ENCODE data around the gene LRPAP1.

GRCh38 chr4:3192867-3193198, 56.1 kb upstream of the MSANTD1 start:
- RRBS = no CpG with 5 or more reads among the region's 9 CpGs

- RRBS = no CpG with 5 or more reads among the region's 15 CpGs
These were observed 2.2 kb downstream of the MSANTD1 start for GRCh38 chr4:3251040-3251579.

DNA sequence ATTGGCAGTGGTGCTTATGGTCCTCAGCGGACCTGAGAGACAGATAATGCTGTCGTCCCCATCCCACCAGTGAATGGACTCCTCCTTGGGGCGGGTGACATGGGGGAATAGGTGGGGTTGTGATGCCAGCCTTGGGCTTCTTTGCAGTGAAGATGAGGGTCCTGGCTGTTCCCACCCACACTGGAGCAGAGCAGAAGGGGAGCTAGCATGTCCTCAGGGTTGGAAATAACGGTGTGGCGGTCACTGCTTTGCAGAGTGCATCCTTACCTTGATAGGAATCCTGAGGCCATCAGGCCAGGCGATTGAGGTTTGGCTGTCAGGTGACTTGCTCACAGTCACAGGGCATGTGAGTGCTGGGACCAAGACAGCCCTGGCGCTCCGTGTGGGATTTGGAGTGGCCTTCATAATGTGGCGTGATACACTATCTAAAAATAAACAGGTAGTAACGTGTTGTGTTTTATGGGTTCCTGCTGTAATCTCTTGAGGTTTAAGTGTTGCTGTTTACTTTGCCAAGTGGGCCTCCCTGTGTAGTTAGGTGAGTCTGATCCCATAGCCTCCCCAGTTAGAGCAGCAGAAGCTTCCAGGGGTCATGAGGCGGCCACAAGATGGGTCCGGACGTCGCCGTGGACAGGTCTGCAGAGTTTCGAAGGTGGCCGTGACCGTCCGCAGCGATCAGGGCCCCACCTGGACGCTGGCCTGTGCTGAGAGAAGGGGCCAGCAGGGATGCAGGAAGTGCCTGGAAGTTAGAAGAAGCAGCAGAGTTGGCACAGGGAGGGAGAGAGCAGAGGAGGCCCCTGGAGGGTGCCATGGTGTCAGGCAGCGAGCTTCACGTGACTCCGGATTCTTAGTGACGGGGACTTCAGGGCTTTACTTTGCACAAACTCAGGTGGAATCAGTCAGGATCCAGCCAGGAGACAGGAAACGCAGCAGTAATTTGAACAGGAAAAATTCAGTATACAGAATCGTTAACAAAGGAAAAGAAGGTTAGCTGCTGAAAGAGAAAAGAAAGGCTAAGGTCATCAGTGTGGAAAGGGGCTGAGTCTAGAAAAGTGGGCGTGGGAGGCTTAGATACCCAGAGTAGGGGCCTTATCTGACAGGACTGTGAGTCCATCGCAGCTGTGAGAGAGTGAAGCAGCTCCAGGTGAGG, 27.7 kb downstream of the RGS12 start:
- RRBS = no CpG with 5 or more reads among the region's 29 CpGs

DNA sequence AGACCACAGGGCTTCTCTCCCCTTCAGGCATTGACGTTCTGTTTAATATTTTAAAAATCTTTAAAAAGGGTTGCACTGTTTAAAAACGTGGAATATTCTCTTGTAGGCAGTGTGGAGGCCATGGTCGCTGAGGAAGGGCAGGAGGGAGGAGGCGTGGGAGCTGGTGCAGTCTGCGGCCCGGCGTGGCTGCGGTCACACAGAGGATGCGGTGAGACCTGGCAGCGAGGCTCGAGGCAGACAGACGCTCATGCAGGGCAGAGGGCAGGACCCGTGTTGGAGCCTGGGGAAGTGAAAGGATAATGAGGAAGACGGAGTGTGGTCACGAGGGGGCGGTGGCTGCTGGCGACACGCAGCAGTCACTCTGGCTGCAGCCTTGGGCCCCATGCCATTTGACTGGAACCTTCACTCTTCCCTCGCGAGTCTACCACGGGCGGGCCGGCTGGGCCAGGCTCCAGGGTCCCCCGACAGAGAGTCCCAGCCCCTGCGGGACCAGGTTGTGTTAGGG, 68.9 kb upstream of the HGFAC start:
- RRBS = no CpG with 5 or more reads among the region's 25 CpGs

GRCh38 chr4:3387574-3388597, 53.9 kb upstream of the HGFAC start:
- RRBS = no CpG with 5 or more reads among the region's 18 CpGs

GRCh38 chr4:3496509-3497002, 33.5 kb downstream of the DOK7 start:
- RRBS = no CpG with 5 or more reads among the region's 11 CpGs

DNA sequence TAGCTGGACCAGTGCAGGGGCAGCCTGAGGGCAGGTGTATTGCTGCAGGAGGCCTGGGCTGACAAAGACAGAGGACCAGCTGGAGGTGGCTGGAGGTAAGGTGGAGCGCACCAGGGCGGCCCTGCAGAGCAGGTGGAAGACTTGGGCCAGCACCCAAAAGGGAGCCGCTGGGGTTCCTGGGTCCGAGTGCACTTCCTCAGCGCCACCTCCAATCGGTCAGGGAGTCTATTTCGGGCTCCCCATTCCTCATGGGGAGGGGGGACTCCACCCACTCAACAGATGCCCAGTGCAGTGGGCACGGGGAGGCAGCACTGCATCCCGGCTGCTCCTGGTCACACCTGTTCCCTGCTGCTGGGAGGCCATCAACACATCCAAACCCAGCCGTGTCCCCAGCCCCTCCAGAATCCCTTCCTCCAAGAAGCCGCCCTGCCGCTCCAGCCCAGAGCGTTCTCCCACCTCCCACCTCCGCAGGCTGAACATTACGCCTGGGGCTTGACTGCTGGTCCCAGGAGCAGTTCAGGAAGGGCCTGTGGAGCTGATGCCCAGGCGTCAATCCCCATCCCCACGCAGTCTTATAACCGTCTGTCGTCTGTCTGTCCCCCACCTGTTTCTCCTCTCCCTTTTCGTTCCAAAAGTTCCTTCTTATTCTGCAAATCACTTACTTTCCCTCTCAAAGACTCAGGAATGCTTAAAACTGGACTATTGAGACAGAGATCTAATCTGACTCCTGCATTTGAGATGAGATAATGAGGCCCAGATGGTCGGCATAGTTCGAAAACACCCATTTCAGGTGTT, 1.3 kb downstream of the LRPAP1 start:
- RRBS = no CpG with 5 or more reads among the region's 22 CpGs

DNA sequence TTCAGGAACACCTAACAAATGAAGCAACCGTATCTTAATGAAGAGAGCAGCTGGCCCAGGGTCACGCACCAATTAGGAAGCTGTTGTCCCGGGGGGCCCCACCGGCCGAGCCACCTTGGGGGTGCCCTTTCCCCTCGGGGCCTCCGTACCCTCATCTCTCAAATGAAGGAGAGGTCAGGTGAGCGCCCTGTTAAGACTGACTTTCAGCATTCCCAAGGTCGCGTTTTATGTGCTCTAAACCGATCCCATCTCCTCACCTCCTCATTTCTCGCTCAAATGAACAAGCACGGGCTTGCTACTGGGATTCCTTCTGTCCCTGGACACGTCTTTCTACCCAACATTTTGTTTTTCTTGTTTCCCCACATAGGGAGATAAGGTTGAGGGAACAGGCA, 749 bp downstream of the LRPAP1 start:
- RRBS = no CpG with 5 or more reads among the region's 14 CpGs

DNA sequence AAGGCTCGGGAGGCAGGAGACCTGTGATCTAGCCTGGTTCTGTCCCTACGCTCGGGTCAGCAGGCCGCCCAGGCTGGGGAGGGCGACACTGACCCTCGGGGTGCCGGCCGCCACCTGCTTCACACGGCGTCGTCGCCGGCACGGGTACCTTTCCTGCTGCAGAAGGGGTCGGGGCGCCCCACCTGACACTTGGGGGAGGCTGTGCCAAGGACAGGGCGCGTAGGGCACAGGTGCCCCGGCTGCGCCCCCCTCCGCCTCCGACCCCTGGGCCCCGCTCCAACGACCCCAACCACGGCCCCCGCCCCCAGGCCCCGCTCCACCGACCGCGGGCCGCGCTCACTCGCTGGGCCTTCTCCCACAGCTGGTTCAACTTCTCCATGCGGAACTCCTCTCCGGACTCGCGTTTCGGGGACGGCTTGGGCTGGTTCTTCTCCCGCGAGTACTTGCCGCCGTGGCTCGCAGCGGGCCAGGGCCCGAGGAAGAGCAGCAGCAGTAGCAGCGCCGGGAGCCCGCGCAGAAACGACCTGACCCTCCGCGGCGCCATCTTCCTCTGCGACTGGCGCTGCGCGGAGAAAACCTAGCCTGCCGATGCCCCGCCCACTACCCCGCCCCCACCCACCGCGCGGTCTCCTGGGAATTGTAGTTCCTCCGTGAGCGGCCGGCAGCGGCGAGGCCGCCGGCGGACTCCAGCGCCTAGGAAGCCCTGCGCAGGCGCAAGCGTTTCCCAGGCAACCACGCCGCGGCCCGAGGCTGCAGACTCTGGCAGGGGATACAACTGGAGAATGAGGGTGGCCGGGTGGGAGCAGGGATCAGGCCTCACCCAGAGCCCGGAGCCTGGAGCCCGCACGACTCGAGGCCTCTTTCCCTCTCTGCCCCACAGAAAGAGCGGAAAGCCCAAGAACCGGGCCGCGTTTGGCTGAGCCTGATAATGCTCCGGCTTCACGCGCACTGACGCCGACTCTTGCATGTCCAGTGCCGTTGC, at the start of gene LRPAP1:
LRPAP1 (minus strand) TSS at position 554 of the 982 bp plus-strand sequence.
- RRBS = 21% methylated on average over 31 of the region's 95 CpGs

GRCh38 chr4:3576351-3576959, 44.2 kb upstream of the LRPAP1 start:
- RRBS = 46% methylated on average over 2 of the region's 18 CpGs

GRCh38 chr4:3580918-3581365, 48.7 kb upstream of the LRPAP1 start:
- RRBS = no CpG with 5 or more reads among the region's 8 CpGs

DNA sequence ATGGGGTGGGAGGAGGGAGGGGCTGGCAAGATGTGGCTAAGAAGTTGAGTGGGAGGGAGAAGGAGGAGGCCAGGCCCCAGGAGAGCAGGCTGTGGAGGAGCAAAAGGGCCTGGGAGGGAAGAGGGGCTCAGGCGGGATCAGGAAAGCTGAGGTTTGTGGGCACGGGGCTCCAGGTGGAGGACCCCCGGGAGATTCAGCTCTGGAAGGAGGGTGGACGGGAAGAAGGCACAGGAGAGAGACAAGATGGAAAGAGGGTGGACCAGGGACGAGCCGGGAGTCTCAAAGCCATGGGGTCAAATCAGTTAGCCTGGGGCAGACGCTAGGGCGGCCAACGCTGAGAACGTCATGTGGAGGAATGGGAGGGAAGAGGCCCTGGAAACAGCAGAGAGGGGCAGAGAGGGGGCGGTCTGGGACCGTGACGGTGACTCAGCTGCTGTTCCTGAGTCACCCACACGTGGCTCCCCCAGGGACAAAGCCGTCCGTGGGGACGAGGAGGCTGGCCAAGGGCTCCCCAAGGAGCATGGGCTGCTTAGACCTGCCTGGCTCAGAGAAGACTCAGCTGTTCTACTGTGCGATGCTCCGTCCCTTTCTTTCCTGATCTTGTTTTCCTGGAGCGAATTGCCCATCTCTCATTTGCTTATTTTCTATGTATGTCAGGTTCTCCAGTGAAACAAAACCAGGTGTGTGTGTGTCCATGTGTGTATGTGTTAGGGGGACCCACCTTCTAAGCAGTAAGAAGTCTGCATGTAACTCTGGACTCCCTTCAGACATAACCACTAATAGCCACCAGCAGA, 108.3 kb upstream of the LRPAP1 start:
- RRBS = 64% methylated on average over 4 of the region's 20 CpGs

DNA sequence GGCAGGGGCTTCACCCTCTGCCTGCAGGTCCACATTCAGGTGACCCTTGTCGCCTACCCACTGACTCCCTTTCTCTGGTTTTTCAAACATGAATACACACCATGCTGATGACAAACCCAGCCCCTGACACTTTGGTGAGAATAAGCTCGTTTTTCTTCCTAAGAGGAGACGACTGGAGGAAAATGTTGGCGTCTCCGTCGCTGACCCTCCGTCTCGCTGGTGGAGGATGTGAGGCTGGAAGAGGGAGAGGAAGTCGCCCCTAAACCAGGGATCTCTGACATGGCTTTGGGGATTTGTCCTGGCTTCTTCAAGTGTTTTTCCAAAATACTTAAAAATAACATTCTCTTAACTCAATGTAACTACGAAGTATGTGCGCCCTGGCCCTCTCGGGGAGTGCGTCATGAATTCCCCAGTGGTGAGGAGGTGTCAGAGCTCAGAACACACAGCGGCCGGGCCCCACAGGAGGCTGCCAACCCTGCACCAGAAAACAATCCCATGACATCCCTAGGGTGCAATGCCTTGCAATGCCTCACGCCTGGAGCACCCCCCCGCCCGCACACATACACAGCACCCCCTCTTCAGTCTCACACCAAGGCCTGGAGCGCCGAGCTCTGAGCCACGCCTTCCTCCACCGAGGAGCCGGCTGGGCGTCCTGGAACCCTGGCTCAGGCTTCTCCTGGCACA, 108.5 kb upstream of the ADRA2C start:
- RRBS = 78% methylated on average over 2 of the region's 24 CpGs

DNA sequence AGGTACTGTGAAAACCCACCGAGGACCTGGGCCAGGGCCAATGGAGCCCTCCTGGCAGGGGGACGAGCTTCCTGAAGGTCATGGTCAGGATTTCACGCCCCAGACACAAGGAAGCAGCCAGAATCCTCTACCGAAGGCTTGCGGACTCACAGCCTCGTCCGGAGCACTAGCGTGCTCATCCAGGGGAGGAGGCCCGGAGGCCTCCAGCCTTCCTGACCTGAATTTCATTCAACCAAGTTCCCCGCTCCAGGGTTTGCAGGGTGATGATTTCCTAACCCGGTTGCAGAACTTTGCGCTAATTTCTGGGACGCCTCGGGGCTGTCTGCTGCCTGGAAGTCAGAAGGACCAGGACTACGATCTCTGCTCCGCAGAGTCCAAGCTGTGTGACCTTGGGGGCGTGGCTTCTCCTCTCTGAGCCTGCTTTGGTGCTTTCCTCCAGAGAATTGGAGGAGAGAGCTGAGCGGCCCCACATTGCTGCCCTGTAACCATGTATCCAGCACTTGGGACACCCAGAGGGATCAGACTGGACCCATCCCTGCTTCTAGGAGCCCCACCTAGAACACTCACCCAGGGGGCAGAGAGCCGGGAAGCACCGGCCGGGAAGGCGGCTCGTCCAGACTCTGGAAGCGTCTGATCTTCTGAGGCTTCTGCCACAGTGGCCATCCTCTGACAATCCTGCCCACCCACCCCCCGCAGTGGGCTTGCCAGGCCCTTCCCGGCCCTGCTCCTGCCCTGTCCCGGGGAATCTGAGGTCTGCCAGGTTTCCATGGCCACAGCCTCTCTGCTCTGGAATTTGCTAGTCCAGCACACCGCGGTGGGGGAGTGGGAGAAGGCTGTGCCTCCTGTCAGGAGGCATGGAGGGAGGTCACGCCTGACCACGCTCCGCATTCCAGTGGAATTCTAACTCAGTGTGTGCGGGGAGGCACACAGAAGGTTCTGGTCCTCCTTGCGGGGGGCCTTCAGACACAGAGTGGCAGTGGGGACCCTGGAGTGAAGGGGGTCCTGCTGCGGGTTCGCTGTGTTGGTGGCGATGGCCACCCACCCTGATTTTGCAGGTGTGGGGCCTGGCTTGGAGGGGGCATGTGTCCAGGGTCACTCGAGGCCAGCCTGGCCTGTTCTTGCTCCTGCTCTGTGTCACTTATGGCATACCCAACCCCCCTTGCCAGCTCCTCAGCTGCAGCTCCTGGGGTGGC, 55.9 kb upstream of the ADRA2C start:
- RRBS = 74% methylated on average over 6 of the region's 38 CpGs

DNA sequence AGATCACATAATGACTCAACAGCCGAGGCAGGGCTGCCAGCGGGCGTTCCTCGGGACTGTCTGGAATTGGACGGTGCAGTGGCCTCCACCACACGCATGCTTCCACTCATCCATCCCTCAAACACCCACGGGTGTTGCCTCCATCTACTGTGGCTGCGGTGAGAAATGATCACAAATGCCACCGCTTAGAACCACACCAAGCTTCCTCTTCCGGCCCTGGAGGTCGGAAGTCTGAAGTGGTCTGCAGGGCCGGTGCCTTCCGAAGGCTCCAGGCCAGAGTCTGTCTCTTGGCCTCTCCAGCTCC, 6.8 kb upstream of the ADRA2C start:
- RRBS = no CpG with 5 or more reads among the region's 13 CpGs

- RRBS = no CpG with 5 or more reads among the region's 8 CpGs
These were observed 14.9 kb downstream of the ADRA2C start for GRCh38 chr4:3781193-3781453.

- RRBS = no CpG with 5 or more reads among the region's 7 CpGs
These were observed 172.7 kb downstream of the ADRA2C start for GRCh38 chr4:3938916-3939186.

- RRBS = 77% methylated on average over 6 of the region's 45 CpGs
These were observed 84.1 kb downstream of the OTOP1 start for GRCh38 chr4:4142524-4143188.

DNA sequence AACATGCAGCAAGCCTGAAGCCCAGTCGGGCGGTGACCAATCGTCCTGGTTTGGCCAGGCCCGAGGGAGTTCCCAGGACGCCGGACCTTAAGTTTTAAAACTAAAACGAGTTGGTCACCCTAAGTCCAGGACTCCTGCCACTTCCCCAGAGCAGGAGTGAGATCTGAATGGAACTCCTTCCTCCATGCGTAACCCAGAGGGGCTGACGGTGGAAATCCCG, 294 bp downstream of the LYAR start:
- RRBS = no CpG with 5 or more reads among the region's 10 CpGs

GRCh38 chr4:4348366-4349021, 38.4 kb upstream of the NSG1 start:
- RRBS = no CpG with 5 or more reads among the region's 20 CpGs

All from HTR-8/SVneo (cell line).